Uterus (tissue), 7 donors: Measurements from ENCODE around the genes GPR84, GTSF1 and LACRT.

DNA sequence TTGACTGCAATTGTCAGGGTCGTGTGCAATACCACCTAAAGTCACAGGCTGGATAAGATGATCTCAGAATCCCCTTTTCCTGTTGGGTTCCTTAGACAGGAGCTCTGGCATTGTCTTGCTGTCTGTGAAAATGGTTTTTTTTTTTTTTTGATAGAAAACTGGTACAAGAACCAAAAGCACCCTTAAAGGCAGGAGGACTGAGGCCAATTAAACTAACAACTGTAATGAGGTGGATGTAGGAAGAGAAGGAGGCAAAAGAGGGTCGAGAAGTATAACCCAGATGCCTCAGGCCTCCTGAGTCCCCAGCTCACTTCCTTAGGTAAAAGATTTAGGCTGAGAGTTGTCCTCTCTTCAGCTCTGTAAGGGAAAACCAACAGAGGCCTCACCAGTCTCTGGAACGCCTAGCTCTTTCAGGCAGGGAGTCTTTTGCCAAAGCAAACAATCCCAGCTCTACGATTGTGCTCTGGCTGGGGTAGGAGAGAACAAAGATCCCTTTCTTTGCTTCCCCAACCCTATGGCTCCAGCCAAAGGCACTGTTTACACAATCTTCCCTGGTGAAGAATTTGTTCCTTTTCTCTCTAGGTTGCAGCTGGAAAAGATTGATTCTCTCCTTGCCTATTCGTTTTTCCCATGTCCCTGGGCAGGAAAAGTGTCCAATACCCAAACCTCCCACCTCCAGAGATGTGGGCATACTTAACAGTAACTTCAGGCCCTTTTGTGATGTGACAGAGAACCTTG lies 17.0 kb downstream of the ATP5MC2 start:
- PRO-cap, 4 experiments, result no peak in any of the 4 experiments
- RAMPAGE, long total RNA, 2 experiments, result no peak in any of the 2 experiments
- RRBS, result no CpG with 5 or more reads among the region's 5 CpGs

DNA sequence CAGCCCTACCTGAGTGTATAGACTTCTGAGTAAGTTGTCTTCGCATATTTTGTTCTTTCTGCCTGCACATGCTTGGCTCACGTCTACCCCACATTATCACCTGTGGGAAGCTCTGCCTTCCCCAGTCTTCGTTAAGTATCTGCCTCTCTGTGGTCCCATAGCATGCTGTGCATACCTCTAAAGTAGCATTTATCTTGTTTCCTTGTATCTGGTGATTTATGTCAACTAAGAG lies 19.4 kb downstream of the CALCOCO1 start:
- PRO-cap, 4 experiments, result no peak in any of the 4 experiments
- RAMPAGE, long total RNA, 2 experiments, result no peak in any of the 2 experiments
- RRBS, result no CpG with 5 or more reads among the region's 3 CpGs

DNA sequence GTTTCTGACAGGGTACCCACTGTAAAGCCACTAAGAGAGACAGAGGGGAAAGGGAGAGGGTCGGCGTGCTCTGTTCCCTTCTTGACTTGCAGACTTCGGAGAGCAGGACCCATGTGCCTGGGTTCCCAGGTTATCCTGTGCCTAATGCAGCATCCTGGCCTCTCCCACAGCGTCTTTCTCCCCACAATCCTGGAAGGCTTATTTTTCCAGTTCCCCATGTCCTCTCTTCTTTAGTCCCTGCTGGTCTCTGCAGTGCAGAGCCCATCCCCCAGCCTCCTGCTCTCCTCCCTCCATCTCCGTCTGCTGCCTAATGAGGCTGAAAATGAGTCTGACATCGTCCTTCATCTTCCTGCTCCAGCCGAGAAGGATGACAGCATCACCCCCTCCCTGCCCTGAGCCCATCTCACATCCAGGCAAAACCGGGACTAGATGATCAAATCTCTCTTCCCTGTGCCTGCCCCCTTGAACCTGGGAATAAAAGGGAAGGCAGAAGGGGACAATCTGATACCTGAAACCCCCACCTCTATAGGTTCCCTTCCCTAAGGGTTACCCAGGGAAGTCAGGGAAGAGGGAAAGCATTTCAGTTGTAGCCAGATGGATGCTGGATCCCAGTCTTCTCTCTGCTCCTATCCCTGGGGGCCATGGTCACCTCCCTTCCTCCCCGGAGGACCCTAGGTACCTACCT lies 15.0 kb downstream of the CALCOCO1 start:
- PRO-cap, 4 experiments, result no peak in any of the 4 experiments
- RAMPAGE, long total RNA, 2 experiments, result no peak in any of the 2 experiments
- RRBS, result no CpG with 5 or more reads among the region's 9 CpGs

- PRO-cap, 4 experiments, result no peak in any of the 4 experiments
- RAMPAGE, long total RNA, 2 experiments, result no peak in any of the 2 experiments
- RRBS, result no CpG with 5 or more reads among the region's 22 CpGs
Measured at GRCh38 chr12:53746445-53746931, 19.2 kb upstream of the CALCOCO1 start.

- PRO-cap, 4 experiments, result no peak in any of the 4 experiments
- RAMPAGE, long total RNA, 2 experiments, result no peak in any of the 2 experiments
- RRBS, result 6% methylated on average over 22 of the region's 58 CpGs
Measured at GRCh38 chr12:53939437-53940152, 964 bp downstream of the HOXC13 start.

GRCh38 chr12:53956387-53957010 lies 1.8 kb downstream of the HOXC12 start:
- PRO-cap, 4 experiments, result no peak in any of the 4 experiments
- RAMPAGE, long total RNA, 2 experiments, result no peak in any of the 2 experiments
- RRBS, result 11% methylated on average over 3 of the region's 20 CpGs

DNA sequence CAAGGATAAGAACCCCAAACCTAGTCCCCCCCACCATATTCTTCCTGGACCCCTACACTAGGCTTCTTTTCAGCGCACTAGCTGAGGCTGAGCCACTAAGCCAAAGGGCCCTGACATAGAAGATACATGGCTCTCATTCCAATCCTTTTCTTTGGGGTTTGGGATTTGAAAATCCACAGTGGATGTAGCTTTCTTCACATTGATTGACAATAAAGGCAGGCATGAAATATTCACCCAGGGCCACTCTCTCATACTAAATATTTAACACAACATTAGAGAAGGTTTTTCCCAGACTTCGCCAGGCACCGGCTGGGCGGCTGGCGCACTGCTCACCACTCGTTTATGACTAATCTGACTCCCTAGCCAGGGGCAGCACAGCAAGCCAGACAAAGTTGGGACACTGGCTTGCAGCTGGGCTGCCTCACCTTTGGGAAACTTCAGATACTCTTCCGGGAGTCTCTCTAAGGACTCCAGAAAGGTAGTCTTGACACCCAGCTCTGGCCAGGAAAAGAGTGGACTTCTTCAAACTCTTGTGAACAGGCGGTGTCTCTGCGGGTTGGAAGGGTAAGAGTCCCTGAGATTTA lies 725 bp upstream of the HOXC11 start:
- PRO-cap, 4 experiments, result no peak in any of the 4 experiments
- RAMPAGE, long total RNA, 2 experiments, result no peak in any of the 2 experiments
- RRBS, result no CpG with 5 or more reads among the region's 9 CpGs

GRCh38 chr12:53995247-53996219 lies 4.4 kb upstream of the HOXC9 start:
- PRO-cap, 4 experiments, result peak in 3 of 4 experiments; most common plus-strand start chr12:53995689 (in 2); most common minus-strand start chr12:53995608 (in 2)
- RAMPAGE, long total RNA, 2 experiments, result no peak in any of the 2 experiments
- RRBS, result 16% methylated on average over 16 of the region's 55 CpGs

DNA sequence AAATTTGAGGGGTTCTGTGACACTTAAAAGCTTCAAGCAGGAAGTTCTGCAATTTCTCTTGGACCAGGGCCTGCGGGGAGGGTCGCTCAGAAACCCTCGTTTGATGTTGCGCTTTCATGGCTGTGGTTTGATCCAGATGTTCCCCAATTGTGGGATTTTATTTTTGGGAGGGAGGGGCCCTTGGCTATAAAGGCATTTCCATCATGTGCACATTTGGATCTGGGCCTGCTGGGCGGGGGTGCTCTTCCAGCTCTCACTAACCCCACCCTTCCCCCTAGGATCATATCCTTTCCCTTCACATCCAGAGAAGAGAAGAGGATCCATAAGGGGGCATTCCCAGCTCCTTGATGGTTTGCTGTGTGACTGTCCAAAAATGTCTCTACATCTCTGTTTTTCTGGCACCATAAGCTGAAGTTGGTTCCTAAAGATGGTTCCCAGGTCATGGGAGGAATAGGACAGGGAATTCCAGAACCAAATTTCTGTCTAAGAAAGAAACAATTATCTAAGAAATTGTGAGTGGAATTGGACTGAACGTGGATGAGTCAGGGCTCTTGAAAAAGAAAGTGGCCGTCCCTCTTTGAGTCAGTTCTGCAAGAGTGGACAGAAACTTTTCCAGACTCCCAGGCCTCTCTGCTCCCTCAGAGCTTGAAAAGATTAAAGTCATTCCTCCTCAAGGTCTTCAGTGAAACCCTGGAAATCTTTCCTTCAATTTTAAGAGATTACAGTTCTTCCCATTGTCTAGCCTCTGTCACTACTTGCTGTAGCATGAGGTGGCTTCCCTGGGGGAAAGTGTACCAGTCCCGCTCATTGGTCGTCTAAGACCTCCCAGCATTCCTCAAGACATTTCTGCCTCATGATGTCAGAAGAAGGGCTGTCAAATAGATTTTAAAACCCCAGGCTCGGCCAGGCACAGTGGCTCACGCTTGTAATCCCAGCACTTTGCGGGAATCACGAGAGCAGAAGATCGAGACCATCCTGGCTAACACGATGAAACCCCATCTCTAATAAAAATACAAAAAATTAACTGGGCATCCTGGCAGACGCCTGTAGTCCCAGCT lies 47.0 kb downstream of the SMUG1 start:
- PRO-cap, 4 experiments, result no peak in any of the 4 experiments
- RAMPAGE, long total RNA, 2 experiments, result no peak in any of the 2 experiments
- RRBS, result no CpG with 5 or more reads among the region's 16 CpGs

DNA sequence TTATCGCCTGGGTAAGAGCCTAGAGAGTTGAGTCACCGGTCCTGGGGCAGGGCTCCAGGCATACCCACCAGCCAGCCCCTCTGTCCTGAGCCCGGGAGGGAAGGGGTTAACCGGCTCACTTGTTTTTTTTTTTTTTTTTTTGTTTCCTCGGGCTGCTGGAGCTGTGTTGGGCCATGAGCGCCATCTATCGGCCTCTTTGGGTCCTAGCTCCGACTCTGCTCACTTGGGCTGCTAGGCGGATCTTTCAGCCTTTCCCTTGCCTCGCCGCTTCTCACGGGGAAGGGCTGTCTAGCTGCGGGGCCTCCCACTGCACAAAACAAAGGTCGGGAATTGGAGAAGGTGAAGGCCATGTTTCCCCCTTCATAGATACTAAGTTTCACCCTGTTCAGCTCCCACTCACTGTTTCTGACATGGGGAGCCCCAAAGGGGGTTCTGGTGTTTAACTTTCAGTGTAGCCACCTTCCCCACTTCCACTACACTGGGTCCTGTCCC lies 2.8 kb upstream of the SMUG1 start:
- PRO-cap, 4 experiments, result no peak in any of the 4 experiments
- RAMPAGE, long total RNA, 2 experiments, result no peak in any of the 2 experiments
- RRBS, result 7% methylated on average over 2 of the region's 14 CpGs

DNA sequence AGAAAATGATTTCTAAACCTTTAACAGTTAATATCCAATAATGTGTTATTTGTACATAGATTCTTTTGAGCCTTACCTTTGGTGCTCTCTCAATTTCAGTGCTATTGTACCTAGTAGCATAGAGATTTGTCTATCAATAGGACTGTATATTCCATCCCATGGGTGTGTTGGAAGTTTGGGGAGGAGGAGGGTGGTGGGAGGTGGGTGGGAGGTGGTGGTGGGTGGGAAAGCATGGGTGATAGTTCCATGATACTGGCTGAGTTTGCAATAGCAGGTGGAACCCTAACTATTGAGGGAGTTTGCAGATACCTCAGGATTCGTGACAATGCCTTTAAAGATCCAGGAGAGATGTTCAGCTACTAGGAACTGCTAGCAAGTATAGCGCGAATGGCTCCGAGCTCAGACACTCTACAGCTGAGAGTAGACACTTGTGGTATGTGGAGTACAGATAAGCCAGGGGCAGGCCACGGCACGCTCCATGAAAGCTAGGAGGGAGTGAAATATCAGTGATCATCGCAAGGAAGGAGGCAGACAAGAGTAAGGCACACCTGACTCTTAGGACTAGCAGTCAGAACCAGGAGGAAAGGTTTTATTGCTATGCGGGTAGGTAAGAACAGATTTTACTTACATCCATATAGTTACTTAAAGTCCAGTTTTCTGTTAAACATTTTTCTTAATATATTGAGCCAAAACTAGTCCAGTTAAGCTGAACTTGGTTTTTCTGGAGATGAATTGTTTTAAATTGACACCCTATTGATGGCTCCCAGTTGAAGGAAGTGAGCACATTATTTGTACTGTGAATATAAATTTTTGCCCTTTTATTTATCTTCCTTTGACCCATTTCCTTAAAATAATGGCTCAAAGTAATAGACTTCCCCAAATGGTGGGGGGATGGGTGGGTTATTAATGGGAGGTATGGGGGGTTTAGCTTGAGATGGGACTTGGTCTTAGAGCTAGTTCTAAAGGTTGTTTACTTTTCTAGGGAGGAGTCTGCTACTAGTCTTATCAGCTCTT lies 5.5 kb downstream of the HNRNPA1 start:
- PRO-cap, 4 experiments, result no peak in any of the 4 experiments
- RAMPAGE, long total RNA, 2 experiments, result no peak in any of the 2 experiments
- RRBS, result no CpG with 5 or more reads among the region's 8 CpGs

DNA sequence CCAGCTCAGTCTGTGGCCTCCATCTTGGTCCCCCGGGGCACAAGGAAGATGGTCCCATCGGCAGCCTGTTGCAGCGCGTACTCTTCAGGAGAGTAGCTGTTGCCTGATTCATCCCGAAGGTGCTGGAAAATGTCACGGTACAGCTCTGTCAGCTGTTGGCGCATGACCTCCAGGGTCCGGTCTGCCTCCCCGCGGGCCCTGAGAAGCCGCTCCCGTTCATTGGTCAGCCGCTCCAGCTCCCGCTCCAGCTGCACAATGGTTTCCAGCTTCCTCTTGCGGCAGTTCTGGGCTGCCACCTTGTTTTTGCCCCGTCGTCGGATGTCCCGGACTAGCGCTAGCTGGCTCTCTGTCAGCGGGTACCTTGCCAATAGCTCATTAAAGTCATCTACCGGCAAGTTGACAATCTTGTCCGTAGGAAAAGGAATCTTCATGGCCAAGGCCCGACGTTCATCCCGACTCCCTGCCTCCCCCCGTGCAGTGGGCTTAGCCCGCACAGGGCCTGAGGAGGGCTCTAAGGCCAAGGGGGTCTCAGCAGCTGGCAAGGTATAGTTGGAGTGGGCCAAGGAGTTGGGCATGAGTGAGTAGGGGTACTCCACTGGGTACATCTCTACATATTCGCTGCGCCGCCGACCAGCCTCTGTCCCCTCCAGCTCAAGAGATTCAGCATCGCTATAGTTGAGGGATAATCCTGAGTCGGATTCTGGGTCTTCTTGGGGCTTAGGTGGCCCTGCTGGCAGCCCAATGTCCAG lies 8.3 kb downstream of the NFE2 start:
- PRO-cap, 4 experiments, result no peak in any of the 4 experiments
- RAMPAGE, long total RNA, 2 experiments, result no peak in any of the 2 experiments
- RRBS, result 91% methylated on average over 4 of the region's 34 CpGs

GRCh38 chr12:54364332-54364985 lies at the start of gene GPR84:
Gene GPR84, minus strand, starts transcription at chr12:54364486.
- PRO-cap, 4 experiments, result no peak in any of the 4 experiments
- RAMPAGE, long total RNA, 2 experiments, result no peak in any of the 2 experiments
- RRBS, result no CpG with 5 or more reads among the region's 5 CpGs

- PRO-cap, 4 experiments, result no peak in any of the 4 experiments
- RAMPAGE, long total RNA, 2 experiments, result no peak in any of the 2 experiments
- RRBS, result no CpG with 5 or more reads among the region's 11 CpGs
Measured at GRCh38 chr12:54373161-54374164, 9.2 kb upstream of the GPR84 start.

- PRO-cap, 4 experiments, result peak in 1 of 4 experiments; most common minus-strand start chr12:54385613 (in 1)
- RAMPAGE, long total RNA, 2 experiments, result no peak in any of the 2 experiments
- RRBS, result no CpG with 5 or more reads among the region's 6 CpGs
Measured at GRCh38 chr12:54385491-54386087, 1.1 kb upstream of the ZNF385A start.

DNA sequence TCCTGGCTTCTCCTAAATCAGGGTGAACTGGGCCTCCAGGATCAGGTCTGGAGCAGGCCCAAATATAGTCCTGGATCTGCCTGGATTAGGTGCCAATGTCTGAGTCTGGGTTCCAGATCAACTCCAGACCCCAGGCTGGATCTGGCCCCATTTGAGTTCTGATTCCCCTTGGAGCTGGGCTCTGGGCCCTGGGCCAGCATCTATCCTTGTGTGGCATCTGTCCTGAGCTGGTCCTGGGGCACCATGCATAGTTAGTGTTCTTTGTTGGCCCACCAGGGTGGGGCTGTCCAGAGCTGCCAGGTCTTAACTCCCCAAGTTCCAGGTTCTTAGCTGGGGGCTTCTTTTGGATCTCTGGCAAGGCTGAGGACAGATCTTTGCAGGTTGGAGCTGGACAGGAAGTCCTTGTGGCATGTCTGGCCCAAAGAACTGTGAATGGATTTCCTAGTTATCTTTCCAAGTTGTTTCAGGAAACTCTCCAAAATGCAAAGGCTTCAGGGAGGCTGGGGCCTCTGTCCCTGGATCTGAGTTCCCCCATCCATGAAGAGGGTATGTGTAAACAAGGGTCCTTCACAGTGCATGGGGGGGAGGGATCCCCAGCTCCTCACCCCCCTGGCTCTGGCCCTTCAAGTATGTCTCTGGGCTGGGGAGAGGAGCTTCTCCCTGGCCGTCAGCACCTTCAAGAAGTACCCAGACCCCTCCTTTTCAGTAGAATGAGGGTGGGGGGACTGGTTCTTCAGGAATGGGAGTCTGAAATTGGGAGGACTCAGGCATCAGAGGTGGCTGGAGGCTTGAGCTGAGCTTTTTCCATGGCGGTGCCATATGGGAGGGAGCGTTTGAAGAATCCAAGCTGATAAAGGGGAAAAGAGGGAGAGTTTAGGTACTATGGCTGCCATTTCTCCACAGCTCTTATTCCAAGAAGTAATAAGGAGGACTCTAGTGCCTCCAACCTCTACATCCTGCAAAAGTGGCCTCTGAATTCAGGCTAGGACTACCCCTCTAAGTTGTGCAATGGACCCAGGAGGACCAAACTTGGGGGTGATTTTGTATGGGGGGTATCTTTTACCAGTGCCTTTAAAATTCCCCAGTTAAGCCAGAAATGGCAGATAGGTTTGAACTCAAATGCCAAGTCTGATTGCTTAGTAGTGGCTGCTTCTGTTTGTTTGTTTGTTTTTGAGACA lies 11.4 kb upstream of the ZNF385A start:
- PRO-cap, 4 experiments, result no peak in any of the 4 experiments
- RAMPAGE, long total RNA, 2 experiments, result no peak in any of the 2 experiments
- RRBS, result no CpG with 5 or more reads among the region's 3 CpGs

GRCh38 chr12:54473463-54474035 lies at the start of gene GTSF1:
Gene GTSF1, minus strand, starts transcription at chr12:54473602.
- PRO-cap, 4 experiments, result no peak in any of the 4 experiments
- RAMPAGE, long total RNA, 2 experiments, result no peak in any of the 2 experiments
- RRBS, result 66% methylated on average over 5 of the region's 20 CpGs

GRCh38 chr12:54522928-54523844 lies 25.6 kb downstream of the NCKAP1L start:
- PRO-cap, 4 experiments, result no peak in any of the 4 experiments
- RAMPAGE, long total RNA, 2 experiments, result start-site peak on the plus strand in 1 of 2 experiments, at chr12:54523312-54523435 at its widest, 11 reads per replicate
- RRBS, result no CpG with 5 or more reads among the region's 7 CpGs

DNA sequence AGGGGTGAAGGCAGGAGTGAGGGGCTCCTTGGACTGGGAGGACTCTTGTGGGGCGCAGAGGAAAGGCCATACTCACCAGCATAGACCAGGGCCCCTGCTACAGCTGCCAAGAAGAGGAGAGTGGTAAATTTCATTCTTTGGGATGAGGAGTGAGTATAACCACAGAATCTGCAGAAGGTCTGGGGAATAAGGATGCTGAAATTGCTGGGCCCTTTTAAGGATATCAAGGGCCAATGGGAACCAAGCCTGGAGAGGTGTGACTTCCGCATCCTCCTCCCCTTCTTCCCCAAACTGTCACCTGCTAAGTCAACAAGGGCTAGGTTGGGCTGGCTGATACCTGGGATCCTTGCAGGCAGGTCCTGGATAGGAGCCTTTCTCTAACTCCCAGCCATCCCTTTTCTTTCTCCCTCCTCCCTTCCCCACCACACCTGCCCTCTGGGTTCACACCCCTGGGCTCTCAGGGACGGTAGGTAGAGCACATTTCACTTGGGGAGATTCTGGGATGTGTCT lies at the start of gene LACRT:
TSS of gene LACRT (minus strand) at position 188 of the 510 bp plus-strand sequence.
- PRO-cap, 4 experiments, result no peak in any of the 4 experiments
- RAMPAGE, long total RNA, 2 experiments, result no peak in any of the 2 experiments
- RRBS, result no CpG with 5 or more reads among the region's 3 CpGs

- PRO-cap, 4 experiments, result no peak in any of the 4 experiments
- RAMPAGE, long total RNA, 2 experiments, result no peak in any of the 2 experiments
- RRBS, result no CpG with 5 or more reads among the region's 12 CpGs
Measured at GRCh38 chr12:55411961-55412245, 11.6 kb downstream of the OR6C65 start.